Colon Carcinoma Metastatic in the Brain (tissue), 2 donors: ENCODE measurements around the gene DAAM1.

GRCh38 chr14:56207807-56208307, 89.6 kb downstream of the PELI2 start:
- PRO-cap, 2 experiments = no peak in any of the 2 experiments

- PRO-cap, 2 experiments = no peak in any of the 2 experiments
Measured at GRCh38 chr14:56224854-56225412, 106.7 kb downstream of the PELI2 start.

DNA sequence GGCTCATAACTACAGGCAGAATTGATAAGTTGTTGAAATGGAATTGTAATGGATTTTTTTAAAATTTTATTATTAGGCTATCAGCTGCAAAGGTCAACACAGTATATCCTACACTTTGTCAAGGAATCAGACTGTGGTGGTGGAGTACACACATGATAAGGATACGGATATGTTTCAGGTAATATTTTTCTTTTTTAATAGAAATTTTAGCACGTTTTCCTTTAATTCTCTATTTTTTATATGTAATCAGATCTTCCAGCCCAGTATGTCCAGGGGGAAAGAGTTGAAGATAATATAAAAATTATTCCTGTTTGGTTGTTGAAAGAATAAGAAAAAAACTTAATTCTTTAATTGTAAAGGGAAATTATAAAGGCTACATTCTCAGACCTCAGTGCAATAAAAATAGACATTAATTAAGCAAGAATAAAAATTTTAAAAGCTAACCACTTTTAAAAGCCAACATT, 161.4 kb downstream of the PELI2 start:
- PRO-cap, 2 experiments = no peak in any of the 2 experiments

GRCh38 chr14:56589862-56590565, 10.4 kb downstream of the TMEM260 start:
- PRO-cap, 2 experiments = no peak in any of the 2 experiments

DNA sequence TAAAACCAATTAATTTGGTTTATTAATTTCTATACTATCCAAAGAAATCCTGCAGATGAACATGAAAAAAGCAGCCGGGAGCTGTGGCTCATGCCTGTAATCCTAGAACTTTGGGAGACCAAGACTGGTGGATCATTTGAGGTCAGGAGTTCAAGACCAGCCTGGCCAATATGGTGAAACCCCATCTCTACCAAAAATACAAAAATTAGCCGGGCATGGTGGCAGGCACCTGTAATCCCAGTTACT, 44.1 kb downstream of the OTX2 start:
- PRO-cap, 2 experiments = peak in 1 of 2 experiments; most common plus-strand start position 65 of the sequence (in 1)

GRCh38 chr14:56798000-56799021, 12.0 kb downstream of the OTX2 start:
- PRO-cap, 2 experiments = no peak in any of the 2 experiments

DNA sequence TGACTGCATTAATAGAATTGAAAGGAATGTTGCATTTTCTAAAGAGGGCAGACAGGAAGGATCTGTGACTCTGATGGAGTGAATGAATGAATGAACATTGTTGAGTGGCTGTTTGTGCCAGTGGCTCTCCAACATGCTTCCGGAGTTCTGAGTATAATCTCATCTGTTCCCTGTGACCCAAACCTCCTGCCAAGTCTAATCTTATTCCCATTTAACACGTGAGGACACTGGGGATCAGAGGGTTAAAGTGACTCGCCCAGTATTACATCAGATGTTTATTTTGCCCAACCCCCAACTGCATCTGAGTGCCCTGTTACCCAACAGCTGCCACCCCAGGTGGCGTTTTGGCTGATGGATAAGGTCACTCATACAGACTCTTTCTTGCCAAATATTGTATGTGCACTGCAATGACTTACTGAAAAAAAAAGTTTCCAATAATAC, 210.9 kb downstream of the EXOC5 start:
- PRO-cap, 2 experiments = no peak in any of the 2 experiments

GRCh38 chr14:57412326-57412959, 22.1 kb downstream of the NAA30 start:
- PRO-cap, 2 experiments = no peak in any of the 2 experiments

DNA sequence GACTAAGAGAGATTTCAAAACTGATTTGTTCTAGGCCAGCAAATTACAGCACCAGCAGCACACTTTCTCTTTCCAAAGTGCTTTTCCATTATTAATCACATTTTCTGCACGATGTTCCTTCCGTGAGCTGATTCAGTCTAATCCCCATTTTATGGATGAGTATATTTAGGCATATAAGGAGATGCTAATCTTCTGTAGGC, 163.3 kb downstream of the SLC35F4 start:
- PRO-cap, 2 experiments = no peak in any of the 2 experiments

DNA sequence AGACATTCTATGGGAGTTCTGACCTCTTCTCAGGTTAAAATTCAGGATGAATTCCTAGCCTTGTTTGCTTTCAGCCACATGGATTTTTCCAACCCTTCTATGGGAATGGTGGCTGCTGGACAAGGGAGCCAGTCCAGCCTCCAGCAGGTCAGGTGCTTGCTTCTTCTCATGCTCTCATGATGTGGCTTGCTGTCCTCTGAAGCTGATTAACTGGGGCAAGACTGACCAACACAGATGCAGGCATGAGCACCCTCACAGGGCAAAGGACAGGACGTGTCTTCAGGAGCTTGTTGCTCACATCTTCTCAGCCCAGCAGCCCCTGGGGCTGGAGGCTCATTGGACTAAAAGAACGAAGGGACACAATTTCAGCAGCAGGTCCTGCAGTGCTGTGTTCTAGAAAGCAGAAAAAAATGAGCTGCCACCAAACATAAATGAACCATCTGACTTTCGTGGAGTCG, 97.3 kb upstream of the SLC35F4 start:
- PRO-cap, 2 experiments = no peak in any of the 2 experiments

DNA sequence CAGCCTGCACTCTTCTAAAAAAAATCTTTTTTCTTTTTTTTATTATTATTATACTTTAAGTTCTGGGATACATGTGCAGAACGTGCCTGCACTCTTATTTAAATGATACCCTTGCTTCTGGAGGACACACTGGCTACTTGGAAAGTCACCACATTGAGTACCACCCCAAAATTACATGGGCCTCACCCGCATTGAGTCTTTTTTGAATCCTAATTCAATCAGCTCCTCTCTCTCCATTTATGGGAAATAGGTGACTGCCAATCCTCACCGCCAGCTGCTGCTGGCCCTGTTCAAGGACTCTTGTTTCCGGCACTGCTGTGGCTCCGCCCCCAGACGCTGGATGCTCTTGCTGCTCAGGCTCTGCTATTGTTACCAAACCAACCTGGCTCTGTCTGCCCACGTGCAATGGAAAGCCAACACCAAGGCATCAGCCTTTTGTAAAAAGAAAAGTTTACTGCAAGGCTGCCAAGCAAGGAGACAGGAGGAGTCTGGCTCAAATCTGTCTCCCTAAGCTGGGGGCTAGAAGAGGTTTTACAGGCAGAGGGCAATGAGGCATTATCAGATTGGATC, 116.9 kb upstream of the SLC35F4 start:
- PRO-cap, 2 experiments = no peak in any of the 2 experiments

DNA sequence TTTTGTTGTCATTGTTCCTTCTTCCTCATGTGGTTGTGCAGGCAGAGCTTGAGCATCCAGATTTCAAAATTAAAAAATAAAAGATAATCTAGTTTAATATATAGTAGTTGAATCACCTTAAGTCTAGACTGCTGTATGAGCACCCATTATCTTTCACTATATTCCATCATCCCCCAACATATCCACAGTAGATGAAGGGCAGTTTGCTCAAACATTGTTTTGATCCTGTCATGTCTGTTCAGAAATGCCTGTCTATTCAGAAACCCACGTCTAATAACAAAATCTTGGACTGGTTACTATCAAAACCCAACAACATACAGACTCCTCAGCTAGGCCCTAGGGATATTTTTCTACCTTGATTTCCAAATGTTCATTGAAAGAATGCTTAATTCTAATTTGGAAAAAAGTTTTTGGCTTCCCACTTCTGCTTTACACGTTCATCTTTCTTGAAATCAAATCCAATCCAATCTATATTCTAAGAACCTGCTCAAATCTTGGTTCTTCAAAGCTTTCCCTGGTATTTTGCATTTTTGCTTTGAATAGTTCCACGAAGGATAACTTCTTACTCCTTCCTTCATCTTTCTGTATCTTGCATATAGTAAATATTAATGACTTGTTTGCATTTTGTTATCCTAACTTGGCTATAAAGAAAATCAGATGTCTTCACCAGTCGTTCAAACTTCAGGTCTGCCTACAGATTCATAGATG, 21.7 kb downstream of the PSMA3 start:
- PRO-cap, 2 experiments = no peak in any of the 2 experiments

GRCh38 chr14:58271379-58272539, 26.6 kb upstream of the ARID4A start:
- PRO-cap, 2 experiments = no peak in any of the 2 experiments

GRCh38 chr14:58329681-58330257, 31.4 kb downstream of the ARID4A start:
- PRO-cap, 2 experiments = no peak in any of the 2 experiments

DNA sequence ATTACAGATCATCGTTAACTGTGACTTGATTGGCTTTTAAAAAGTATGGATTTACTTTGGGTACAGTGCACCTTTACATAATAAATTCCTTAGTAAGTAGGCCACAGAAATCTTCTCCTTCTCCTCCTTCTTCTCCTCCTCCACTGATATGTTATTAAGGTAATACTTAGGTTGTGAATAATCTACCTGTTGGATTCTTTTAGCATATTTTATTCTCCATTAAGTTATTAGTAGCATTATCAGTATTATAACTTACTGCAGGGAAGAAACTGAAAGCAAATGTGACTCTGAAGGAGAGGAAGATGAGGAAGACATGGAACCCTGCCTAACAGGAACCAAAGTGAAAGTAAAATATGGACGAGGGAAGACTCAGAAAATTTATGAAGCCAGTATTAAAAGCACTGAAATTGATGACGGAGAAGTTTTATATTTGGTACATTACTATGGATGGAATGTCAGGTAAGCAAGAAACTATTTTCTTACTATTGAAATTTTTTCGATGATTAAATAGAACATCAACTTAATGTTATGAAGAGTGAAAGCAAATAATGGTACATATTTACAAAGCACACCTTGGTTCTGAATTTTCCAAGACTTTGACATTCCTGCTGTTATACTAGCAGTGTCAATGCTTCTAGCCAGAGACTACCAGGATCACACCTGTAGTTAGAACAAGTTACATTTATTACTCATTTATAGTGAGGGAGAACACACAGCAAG, 42.2 kb upstream of the TOMM20L start:
- PRO-cap, 2 experiments = no peak in any of the 2 experiments

DNA sequence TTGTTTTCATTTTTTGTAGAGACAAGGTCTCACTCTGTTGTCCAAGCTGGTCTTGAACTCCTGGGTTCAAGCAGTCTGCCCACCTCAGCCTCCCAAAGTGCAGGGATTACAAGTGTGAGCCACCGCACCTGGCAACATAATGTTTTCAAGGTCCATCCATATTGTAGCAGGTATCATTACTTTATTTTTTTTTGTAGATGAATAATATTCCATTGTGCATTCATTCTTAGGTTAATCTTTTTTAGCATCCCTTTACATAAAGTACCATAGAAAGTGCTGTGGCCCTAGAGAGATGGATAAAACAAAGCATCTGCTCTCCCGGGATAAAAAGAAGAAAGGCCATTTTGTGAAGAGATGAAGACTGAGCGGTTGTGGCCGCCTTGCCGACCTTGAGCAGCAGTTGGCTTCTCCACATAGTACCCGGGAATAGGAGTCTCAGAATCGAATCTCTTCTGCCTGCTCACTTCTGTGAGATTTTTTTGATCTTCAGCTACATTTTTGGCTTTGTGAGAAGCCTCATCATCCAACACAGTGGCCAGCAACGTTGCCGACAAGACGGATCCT, 93.3 kb downstream of the KIAA0586 start:
- PRO-cap, 2 experiments = peak in 2 of 2 experiments; most common plus-strand start position 342 of the sequence (in 1)

DNA sequence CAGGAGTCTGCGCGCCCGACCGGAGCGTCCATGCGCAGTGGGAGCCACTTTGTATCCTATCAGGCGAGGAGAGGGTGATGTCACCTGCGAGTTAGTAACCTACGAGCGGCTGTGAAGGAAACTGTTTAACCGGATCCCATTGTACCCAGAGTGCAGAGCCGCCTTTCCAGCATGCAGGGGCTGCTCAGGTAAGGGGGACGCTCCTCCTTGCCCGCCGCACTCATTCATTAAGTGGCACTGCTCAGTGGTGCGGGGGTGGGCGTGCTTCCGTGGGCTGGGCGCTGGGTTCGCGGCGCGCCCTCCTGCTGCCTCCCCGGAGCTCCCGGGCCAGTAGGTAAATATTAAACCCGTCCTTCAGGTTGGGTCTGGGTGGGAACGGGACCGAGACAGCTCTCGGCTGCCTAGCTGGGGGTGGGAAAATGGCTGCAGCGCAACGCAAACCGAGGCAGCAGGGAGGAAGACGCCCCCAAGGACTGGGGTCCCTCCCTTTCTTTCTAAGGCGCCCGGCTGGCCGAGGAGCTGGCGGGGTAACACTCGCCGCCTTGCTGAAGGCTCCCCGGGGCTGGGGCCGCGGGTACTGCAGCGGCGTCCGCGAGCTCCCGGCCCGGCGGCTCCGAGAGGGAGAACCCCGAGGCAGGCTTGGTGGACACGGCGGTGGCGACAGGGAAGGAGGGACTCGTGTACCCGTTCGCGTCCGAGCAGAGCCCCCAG, at the start of gene DAAM1:
DAAM1 (plus strand) TSS at position 87 of the 711 bp plus-strand sequence.
- PRO-cap, 2 experiments = peak in 2 of 2 experiments; most common plus-strand start position 89 of the sequence (in 1); most common minus-strand start position 327 of the sequence (in 1)

- PRO-cap, 2 experiments = no peak in any of the 2 experiments
Measured at GRCh38 chr14:59190362-59190870, 1.9 kb downstream of the DAAM1 start.

DNA sequence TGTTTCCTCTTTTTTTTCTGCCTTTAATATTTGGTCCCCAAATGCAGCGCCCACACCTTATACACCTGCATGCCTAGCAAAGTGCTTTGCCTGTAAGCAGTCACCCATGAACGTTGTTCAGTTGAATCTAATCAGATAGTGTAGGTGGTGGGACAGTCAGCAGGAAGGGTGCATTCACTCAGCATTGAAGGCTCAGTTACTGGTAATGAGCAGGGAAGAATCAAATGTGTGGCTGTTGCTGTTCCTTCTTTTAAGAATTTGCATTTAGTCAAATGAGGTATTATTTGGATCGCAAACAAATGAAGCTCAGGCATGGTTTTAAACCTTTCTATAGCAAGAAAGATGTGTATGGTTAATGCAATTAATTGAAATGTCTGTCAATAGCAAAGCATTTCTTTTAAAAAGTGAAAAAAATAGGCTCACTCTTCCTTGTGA, 108.3 kb downstream of the GPR135 start:
- PRO-cap, 2 experiments = no peak in any of the 2 experiments

DNA sequence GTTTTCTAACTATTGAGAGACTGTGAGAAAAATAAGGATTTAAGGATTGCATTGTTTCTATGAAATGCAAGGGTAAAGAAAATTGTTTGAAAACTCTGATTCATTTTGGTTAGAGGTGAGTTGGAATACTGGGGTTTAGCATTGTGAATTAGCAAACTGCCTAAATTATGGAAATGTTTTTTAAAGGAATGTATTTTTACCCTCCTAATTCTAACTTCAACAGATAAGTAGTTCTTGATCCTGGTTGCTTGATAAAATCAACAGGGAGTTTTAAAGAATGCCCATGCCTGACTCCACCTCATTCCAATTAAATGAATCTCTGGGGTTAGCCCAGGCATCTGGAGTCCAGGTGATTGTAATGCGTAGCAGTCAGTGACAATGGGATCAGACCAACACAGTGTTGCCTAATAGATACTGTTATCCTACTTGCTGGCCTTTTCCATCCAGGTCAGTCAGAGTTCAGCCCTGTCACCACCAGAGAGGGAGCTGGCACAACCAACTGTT, 107.3 kb downstream of the GPR135 start:
- PRO-cap, 2 experiments = no peak in any of the 2 experiments